ENCODE measurements around a stretch of chr6.

DNA sequence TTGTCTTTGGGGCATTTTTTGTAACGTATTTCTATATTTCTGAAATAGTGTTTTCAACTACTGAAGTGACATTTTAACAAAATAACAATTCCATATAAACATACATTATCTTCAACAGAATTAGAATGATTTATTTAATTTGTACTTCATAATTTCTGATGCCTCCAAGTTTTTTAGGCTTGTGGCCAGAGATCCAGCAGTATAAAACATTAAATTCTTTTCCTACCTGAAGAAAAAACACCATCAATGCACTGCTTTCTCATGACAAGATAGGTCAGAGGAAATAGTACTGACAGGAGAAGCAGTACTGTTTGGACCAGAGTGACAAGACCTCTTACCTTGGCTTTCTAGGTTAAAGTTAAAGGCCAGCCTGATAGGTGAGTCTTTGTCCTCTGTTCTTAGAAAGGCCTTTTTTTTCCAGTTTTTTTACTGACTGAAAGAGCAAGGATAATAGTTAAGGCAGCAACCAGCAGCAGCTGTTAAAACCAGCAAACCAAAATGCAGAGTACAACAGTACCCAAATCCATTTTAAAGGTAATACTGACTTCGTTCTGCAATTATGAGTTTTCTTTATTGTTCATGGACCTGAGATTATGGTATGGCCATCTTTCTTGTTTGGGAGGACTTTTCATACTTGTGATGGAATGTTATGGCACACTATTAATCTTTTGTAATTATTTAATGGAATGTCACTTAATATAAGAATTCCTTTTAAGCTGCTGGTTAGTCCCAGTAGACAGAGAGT is 113.9 kb downstream of the STXBP5 start:
- RRBS: no CpG with 5 or more reads among the region's 2 CpGs

DNA sequence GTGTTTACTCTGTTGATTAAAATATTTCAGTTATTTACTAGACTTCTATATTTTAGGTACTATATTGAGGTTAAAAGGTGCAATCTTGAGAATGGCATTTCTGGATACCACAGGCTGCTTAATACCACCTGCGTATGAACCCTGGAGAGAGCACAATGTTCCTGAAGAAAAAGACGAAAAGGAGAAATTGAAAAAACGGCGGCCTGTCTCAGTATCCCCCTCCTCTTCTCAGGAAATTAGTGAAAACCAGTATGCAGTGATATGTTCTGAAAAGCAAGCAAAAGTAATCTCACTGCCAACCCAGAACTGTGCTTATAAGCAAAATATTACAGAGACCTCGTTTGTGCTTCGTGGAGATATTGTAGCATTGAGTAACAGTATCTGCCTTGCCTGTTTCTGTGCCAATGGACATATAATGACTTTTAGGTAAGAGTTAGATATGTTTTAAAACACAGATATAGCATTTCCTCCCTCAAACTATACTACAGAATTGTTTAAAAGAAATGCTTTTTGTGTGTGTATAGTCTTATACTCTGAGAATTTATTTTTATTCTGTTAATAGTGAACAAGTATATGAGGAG is 145.1 kb upstream of the SAMD5 start:
- RRBS: no CpG with 5 or more reads among the region's 6 CpGs

DNA sequence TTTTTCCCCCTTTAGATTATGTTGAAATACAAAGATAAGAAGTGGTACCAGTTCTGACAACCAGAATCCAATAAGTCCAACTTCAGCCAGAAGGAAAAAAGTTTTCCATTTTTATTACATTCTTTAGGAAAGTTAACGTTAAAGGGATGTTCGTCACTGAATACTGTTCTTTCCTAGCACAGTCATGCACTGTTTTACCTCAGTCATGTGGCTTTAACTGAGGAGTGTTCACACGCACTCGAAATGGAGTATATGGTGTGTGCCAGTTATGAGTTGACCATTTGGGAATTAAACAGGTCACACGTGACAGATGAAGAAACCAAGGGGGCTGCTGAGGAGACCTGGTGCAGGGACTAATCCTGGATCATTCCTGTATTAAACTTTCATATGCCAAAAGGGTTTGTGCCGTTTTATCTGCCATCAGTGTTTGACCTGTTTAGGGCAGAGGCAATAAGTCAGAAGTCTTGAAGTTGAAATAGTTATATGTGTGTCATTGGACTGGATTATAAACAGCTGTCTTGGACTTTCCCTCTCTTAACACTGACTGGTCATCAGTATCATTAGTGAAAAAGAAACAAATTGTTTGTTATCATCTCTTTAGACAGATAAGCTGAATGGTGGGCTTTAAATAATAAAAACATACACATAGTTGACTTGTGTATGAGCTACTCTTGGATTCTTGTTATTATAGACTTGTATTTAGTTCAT is 123.6 kb upstream of the SAMD5 start:
- RRBS: no CpG with 5 or more reads among the region's 6 CpGs

DNA sequence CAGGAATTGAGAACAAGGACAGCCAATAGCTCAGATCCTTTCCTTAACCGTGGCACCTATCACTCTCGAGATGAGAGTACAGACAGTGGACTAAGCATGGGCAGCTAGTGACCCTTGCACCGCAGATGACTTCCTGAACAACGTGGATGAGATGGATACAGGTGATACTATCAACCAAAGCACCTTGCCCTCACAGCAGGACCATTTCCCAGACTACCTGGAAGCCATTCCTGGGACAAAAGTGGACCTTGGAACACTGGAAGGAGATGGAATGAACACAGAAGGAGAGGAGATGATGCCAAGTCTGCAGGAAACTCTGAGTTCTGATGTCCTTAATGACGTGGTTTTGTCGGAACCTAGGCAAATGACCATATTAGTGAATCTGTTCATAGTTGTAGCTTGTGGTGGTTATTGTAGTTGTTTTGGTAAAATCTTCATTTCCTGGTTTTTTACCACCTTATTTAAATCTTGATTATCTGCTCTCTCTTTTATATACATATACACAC is 100.5 kb upstream of the SAMD5 start:
- RRBS: no CpG with 5 or more reads among the region's 6 CpGs

DNA sequence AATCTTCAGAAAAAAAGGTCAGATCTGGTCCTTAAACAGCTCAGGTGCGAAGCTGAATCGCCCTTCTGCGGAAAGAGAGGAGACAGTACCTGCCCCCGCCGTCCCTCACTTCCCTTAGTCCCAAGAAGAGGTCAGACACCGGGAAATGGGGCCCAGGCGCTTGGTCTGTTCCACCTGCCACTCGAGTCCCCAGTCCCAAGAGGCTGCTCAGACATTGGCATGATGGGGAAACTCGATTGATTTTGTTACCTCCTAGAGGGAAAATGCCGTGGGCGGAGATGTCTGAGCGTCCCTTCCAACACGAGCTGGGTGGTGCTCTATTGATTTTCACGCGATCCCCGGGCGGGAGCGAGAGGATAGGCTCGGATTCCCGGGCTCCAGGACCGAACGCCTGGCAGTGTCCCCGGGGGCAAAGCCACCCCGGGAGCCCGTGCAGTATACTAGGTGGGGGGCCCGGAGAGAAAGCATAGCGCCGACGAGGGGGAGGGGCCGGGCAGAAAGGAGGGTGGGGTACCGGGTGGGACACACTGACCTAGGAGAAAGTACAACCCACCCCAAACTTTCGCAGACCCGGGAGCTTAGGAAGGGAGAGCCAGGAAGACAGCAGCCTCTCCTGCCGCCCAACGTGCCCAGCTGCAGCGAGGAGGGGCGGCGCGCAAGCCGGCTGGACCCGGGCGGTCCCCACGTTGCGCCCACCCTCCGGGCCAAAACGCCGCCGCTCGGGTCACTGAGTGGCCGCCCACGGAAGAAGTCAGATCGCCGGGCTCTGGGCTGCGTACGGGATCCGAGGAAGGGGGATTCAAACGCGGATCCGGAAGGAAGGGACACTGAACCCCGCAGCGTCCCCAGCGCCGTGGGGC is 929 bp upstream of the SAMD5 start:
- RRBS: 1% methylated on average over 27 of the region's 63 CpGs

GRCh38 chr6:147565076-147565594 is 56.6 kb downstream of the SAMD5 start:
- RRBS: no CpG with 5 or more reads among the region's 9 CpGs

DNA sequence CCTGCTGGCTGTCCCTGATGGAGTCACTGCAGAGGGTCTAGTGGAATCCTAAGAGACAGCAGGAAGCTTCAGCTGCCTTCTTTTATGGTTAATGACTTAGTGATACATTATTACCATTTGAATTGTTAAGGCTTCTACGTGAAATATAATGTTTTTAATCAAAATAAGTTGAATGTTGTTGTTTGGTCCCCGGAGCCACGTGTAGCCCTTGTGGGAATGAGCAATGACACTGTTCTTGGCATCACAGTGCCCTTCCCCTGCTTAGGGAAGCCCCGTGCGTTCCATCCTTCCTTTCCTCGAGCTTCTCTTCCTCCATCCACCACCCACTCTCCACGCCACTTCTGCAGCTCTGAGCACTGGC is 111.4 kb downstream of the SAMD5 start:
- RRBS: no CpG with 5 or more reads among the region's 7 CpGs

DNA sequence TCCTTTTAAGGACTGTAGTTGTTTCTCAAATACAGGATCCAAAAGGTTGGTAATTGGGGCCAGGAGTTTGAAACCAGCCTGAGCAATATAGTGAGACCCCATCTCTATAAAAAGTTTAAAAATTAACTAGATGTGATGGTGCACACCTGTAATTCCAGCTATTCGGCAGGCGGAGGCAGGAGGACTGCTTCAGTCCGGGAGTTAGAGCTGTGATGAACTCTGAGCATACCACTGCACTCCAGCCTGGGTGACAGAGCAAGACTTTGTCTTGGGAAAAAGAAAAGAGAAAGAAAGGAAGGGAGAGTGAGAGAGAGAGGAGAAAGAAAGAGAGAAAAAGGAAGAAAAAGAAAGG is 143.2 kb upstream of the SASH1 start:
- RRBS: no CpG with 5 or more reads among the region's 3 CpGs

- RRBS: no CpG with 5 or more reads among the region's 10 CpGs
These were observed 70.7 kb upstream of the SASH1 start for GRCh38 chr6:148271828-148272419.

- RRBS: no CpG with 5 or more reads among the region's 13 CpGs
These were observed 83.7 kb downstream of the SASH1 start for GRCh38 chr6:148426089-148426903.

DNA sequence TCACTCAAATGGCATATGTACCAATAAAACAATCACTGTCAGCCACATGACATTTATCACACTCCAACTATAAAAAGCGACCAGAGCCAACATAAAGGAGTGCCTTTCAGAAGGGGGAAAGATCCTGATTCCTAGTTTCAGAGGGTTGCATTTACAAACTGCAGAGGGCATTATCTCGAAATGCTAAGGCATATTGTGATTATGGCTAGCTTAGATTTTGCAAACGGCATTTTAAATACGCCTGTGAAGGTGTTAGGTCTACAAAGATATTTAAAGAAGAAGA is 176.4 kb downstream of the SASH1 start:
- RRBS: no CpG with 5 or more reads among the region's 4 CpGs

GRCh38 chr6:148603994-148604400 is 142.8 kb upstream of the UST start:
- RRBS: no CpG with 5 or more reads among the region's 3 CpGs

DNA sequence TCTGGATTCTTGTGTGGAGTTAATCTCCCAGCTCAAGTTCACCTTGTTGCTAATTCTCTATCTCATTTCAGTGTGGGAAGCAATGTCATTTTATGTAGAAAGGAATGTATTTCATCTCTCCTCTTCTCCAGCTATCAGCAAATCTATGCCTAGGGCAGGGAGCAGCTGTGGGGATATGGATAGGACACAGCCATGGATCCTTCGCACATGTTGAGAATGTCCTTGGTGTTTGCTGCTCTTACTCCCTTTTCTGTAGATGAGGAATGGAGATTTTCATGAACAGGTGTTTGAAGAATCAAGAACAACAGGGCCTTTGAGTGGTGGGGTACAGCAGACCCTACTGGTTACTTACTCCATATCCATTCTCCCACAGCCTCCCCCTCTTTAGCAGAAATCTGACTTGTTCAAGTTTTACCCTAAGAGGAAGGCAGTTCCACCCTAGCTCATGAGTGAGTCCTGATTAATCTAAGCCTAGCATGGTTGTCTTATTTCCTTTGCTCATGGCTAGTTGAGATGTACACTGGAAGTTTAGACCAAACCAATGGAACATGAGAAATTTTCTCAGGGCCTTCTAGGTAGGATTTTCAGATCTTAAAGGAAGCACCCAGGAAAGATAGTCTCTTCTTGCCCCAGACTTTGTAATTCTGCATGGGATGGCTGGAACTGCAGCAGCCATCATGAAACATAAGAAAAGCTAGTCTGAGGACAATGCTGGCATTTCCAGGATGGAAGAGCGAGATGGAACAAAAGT is 182.2 kb downstream of the UST start:
- RRBS: no CpG with 5 or more reads among the region's 2 CpGs

- RRBS: no CpG with 5 or more reads among the region's 2 CpGs
These were observed 253.1 kb downstream of the UST start for GRCh38 chr6:148999823-149000393.

- RRBS: no CpG with 5 or more reads among the region's 15 CpGs
These were observed 285.1 kb downstream of the UST start for GRCh38 chr6:149031815-149032347.

DNA sequence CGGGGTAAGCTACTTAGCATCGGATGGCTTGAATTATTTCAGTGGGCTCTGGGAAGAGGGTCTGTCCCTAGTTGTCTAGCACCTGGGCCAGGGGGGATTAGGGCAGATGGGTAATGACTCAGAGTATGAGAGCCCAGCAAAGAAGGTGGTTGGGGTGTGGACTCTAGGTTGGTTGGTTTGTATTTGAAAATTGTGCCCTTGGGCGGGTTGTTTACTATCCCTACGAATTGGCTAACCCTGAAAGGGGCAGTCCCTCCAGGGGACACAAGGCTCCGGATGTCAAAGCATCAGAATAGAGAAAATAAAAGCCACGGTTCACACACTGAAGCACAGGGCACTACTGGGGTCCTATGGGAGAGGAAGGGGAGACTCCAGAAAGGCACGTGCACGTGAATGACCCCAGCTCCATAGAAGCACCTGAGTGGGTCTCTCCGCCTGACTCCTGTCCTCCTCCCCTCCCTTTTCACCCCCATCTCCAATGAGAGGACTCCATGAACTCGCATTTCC is 148.4 kb upstream of the TAB2 start:
- RRBS: no CpG with 5 or more reads among the region's 10 CpGs

DNA sequence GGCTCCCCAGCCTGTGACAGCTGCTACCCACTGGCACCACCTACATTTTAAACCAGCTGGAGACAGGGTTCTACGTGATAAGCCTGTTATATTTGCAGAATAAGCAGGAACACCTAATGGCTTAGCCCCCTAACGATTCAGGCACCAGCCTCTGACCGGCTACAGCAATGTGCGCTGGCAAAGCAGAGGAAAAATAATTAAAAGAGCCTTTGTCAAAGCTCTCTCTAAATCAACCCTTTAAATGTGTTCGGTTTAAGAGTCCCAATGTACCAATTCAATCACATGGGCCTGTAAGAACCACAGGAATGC is 89.1 kb upstream of the TAB2 start:
- RRBS: no CpG with 5 or more reads among the region's 5 CpGs

GRCh38 chr6:149337583-149338713 is 20.4 kb downstream of the TAB2 start:
- RRBS: no CpG with 5 or more reads among the region's 4 CpGs

DNA sequence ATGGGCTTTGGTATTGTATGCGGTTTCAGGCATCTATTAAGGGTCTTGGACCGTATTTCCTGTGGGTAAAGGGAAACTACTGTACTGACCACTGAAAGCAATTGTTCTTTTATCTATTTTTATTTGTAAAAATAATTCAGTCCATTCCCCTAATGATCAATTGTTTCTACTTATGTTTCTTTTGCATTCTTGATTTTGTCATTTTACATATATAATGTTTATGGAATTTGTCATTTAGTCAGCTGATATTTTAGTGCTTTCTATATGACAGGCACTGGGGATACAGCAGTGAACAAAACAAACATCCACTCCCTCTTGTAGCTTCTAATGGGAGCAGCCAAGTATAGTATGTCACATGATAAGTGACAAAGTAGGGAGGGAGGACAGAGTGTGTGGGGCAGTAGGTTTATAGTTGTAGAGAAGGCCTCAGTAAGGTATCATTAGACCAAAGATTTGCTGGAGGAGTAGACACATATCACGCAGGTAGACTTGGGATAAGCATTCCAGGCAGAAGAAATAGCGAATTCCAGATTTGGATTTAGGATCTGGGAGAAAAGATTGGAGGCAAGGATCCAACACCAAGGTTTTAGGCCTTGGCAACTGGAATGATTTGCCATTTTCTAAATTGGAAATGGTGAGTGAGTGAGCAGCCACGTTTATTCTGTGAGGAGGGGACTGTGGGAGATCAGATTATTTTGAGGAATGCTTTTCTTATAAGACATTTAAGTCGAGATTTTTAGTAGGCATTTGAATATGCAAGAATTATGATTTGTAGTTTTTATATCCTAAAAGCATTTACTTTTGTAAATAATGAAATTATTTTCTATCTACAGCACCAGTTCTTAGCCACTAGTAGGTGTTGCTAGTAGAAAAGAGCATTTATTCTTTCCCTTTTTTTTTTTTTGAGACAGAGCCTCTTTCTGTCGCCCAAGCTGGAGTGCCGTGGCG is 6.2 kb downstream of the PCMT1 start:
- RRBS: no CpG with 5 or more reads among the region's 9 CpGs

All from renal cortical epithelial cell (primary cell).